Skin of body (tissue), 2 donors: Measurements from ENCODE around the gene COL17A1.

DNA sequence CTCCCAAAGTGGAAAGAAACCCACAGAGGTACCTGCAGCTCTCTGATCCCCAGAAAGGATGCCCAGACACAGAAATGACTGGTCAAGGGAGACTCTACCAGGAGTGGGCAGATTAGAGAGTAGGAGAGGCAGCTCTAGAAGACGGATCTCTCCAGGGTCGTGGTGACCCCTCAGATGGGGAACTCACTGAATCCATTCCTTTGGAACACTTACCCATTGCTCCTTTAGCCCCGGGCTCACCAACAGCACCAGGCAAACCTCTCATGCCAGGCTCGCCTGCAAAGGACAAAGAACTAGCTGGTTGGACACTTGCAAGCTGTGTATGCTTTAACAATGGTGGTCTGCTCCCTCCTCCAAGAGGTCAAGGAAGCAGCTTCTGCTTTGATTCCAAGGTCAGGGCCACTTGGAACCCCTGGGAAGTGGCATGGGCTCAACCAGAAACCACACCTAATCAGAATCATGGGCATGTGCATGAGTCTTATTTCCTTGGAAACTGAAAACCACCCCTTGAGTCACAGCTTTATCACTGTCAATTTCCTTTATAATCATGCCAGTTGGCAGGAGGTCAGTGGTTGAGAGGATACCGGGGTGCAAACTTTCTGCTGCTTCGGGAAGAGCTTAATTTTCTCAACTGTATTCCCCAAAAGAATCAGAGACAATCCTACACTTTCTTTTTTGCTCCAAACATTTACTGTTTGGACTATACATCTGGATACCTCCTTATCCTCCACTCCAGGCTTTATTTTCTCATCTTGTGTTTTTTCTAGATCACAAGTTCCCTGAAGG lies 36.3 kb downstream of the COL17A1 start:
- RAMPAGE, long total RNA, result no peak

- RAMPAGE, long total RNA, result no peak
Measured at GRCh38 chr10:104064269-104064701, 21.4 kb downstream of the COL17A1 start.

- RAMPAGE, long total RNA, result no peak
Measured at GRCh38 chr10:104085476-104086330, at the start of gene COL17A1. COL17A1 (minus strand) TSS chr10:104085880.

DNA sequence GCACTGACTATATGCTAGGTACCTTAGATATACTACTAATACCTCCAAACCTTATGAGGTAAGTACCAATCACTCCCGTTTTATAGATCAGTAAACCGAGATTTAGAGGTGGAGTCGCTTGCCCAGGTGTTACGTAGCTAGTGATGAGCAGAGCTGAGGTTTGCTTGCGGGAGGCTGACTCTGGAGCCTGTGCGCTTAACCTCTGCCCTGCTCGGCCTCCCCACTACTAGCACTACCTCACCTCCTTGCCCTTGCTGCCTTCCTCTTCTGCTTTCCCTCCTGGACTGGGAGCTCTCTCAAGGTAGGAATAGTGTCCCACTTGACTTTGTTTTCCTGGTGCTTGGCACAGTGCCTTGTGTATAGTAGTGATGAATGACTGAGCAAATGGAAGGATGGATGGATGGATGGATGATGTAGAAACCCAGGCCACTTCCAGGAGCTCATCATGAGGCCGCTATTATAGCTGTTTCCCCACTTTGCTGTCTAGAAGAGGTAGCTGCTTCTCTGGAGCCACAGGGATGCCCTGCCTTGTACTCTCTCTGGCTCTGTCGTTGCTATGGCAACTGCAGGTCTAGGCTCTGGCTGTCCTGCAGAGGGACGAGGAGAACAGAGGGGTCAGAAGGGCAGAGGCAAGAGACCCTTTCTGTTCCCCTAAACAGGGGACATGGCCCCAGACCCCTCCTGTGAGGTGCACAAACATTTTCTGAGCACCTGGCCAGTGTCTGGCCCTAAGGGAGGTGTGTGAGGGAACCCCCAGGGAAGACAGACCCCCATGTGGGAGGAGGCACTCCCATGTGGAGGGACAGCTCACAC lies 31.6 kb downstream of the ITPRIP start:
- RAMPAGE, long total RNA, result no peak

DNA sequence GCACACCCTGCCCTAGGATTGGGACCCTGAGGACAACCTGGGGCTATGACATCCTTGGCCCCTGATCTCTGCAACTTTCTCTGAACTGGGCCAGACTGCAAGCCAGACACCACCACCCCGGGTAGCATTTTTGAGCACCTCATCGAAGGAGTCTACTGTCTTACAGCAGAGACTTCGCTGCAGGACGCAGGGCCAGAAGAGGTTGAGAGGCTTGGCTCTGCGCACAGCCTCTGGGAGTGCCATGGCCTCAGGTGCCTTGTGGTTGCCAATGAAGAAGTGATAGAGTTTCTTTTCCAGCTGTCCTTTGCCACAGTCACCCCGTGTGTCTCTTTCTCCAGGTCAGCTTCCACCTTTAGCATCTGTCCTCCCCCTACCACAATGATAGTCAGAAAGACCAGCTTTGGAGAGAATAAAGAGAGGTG lies 25.1 kb downstream of the ITPRIP start:
- RAMPAGE, long total RNA, result no peak

DNA sequence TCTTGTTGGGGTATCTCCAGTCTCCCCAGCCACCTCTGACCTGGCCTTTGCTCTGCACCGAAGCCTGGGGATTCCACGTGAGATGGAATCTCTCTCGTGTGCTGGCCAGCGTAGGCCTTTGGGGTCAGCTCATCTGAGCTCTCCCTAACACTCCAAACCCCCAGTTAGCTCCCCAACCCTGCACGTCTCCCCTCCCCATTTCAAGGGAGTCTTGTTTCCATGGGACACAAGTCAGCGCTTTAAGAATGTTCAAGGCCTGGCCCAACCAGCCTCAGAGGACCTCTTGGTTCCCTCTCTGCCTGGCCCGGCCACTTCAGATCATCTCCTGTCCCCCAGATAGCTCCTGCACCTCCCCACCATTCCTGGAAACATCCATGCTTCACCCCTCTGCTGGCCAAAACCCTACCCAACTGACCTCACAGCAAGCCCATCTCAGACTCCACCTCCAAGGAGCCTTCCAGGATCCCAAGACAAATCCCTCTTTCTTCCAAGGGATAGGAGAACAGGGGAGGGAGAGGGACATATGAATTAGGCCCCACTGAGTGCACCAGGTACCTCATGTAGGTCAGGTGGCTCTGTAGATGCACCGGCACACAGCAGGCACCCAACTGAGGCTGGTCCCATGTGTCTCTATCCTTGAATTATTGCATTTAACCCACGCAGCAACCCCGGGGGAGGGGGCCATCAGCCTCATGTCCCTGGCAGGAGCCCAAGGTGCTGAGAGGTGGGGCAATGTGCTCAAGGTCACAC lies 11.0 kb downstream of the ITPRIP start:
- RAMPAGE, long total RNA, result no peak

DNA sequence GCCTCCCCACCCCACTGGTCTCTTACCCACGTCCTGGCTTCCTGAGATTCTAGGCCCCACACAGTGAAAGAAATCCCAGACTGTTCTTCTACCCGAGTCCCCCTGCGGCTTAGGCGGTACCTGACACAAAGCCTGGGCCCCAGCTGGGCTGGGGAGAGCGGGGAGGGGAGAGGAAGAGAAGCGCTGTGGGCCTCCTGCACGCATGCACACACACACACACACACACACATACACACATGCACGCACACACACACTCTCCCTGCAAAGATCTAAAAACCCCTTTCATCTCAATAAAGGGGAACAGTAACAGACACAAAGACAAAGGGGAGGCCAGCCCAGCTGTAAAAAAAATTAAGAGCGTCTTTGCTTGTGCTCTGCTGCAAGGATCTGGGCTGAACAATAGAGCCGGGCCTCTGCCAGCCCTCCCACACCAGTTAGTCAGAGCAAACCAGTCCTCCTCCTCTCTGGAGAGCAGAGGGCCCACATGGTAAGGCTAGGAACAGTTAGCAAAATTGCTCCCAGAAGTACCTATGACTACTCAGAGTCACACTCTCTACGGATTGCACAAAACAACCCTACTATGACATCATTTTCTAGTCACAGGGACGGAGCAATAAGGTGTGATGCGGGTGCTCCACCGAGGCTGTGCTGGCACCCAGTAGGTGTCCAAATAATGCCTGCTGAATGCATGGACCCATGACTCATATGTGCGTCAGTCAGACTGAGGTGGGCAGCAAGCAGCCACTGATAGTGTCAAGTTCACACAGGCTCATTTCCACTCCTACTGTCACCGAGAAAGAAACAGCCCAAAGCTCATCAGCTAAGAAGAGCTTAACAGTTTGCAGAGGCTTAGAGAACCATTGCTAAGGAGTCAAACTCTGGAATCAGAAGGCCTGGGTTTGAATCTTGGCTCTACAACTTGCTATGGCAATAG lies 9.2 kb downstream of the ITPRIP start:
- RAMPAGE, long total RNA, result no peak

GRCh38 chr10:104333793-104334415 lies 4.4 kb downstream of the ITPRIP start:
- RAMPAGE, long total RNA, result no peak

DNA sequence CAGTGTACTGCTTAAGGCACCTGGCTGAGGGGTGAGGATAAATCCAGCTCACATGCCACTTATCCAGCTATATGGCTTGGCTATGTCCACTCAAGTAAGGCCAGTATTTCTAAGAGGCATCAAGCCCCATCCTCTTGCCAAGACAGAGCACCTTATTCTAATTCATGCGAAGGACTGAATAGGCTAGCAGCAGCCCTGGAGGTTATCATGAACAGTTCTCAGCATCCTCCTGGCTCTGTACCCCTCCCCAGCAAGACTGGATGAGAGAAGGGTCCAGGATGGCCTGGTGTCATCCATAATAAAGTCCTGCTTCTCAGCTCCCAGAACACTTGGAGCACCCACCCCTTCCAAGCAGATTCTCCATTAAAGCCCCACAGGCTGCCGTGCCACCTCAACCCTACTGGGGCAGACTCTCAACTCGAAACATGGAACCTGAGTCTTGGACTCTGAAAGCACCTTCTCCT lies 2.2 kb downstream of the ITPRIP start:
- RAMPAGE, long total RNA, result no peak

- RAMPAGE, long total RNA, result no peak
Measured at GRCh38 chr10:105951968-105952537, 1212.5 kb downstream of the SORCS1 start.

DNA sequence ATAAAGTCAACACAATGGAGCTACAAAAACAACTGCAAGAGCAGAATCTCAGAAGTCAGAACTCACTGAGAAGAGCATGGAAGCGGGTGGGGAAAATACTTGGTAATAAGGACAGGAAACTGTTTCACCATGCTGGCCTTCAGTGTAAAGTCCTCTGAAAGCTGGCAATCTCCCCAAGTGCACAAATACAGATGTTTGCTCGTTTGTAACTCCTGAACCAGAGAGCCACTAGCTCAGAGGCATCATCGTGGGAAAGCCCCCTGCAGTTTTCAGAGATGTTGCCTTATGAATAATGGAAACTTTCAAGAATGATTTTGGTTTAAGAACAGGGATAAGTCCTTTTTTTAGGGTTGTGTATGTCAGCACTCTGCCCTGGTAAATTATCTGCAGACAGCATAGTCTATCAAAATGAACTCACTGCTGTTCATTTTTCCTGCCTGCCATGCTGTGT lies 233.1 kb downstream of the SORCS1 start:
- RAMPAGE, long total RNA, result no peak

GRCh38 chr10:107913564-107914311 lies 749.2 kb upstream of the SORCS1 start:
- RAMPAGE, long total RNA, result no peak

DNA sequence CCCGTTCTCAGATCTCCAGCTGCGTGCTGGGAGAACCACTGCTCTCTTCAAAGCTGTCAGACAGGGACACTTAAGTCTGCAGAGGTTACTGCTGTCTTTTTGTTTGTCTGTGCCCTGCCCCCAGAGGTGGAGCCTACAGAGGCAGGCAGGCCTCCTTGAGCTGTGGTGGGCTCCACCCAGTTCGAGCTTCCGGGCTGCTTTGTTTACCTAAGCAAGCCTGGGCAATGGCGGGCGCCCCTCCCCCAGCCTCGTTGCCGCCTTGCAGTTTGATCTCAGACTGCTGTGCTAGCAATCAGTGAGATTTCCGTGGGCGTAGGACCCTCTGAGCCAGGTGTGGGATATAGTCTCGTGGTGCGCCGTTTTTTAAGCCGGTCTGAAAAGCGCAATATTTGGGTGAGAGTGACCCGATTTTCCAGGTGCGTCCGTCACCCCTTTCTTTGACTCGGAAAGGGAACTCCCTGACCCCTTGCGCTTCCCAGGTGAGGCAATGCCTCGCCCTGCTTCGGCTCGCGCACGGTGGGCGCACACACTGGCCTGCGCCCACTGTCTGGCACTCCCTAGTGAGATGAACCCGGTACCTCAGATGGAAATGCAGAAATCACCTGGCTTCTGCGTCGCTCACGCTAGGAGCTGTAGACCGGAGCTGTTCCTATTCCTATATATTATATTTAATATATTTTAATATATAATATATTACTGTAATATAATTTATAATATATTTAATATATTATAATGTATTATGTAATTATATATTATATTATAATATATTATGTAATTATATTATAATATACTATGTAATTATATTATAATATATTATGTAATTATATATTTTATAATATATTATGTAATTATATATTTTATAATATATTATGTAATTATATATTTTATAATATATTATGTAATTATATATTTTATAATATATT lies 1151.2 kb upstream of the SORCS1 start:
- RAMPAGE, long total RNA, result no peak

DNA sequence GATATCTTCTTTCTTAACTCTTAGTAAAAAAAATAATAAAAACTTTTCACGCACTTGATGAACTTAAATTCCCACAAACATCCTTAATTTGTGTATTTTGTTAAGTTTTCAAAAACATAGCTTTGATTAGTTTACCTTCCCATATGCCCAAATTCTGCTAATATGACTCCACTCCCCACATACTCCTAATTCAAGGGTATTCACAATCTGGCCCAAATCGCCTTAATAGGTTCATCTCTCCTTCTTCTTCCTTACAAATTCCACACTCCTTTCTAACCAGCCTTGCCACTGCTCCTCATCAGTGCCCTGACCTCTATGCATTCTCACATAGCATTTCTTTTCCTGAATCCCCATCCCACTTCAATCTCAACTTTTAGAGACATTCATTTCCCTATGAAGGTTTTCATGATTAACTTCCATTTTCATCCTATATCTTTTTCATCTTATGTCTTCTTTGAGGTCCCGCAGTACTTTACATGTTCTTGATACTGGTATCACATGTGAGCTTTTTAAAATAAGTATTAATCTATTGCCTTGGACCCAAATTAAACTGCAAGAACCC lies 779.0 kb downstream of the XPNPEP1 start:
- RAMPAGE, long total RNA, result no peak

DNA sequence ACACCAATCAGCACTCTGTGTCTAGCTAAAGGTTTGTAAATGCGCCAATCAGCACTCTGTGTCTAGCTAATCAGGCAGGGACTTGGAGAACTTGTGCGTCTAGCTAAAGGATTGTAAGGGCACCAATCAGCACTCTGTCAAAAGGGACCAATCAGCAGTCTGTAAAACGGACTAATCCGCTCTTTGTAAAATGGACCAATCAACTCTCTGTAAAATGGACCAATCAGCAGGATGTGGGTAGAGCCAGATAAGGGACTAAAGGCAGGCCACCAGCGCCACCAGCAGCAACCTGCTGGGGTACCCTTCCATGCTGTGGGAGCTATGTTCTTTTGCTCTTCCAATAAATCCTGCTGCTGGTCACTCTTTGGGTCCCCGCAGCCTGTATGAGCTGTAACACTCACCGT lies 223.5 kb downstream of the XPNPEP1 start:
- RAMPAGE, long total RNA, result no peak

- RAMPAGE, long total RNA, result no peak
Measured at GRCh38 chr10:109892657-109893309, 30.5 kb downstream of the XPNPEP1 start.

DNA sequence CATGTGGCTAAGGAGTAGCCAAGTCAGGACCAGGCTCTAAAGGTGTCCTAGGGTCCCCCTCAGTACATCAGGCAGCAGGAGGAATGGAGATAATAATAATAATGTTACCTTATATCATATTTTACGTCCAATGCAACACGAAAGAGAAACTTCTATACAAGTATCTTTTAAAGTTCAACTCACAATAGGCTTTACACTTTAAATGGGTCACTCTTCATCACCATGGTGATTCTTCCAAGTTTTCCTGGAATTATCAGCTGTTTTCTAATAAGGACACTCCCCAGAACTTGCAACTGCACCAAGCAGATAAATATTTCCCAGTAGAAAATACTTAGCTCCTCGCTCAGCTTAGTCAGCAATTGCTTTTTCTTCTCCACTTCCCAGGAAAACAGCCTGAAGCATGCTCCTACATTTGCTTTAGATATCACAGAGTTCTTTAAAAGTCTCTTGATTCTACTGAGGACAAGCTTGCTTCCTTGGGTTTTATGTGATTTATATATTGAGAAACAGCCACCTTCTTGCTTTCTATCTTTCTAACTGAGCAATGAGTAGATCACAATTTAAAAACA lies 25.7 kb upstream of the ADD3 start:
- RAMPAGE, long total RNA, result no peak

DNA sequence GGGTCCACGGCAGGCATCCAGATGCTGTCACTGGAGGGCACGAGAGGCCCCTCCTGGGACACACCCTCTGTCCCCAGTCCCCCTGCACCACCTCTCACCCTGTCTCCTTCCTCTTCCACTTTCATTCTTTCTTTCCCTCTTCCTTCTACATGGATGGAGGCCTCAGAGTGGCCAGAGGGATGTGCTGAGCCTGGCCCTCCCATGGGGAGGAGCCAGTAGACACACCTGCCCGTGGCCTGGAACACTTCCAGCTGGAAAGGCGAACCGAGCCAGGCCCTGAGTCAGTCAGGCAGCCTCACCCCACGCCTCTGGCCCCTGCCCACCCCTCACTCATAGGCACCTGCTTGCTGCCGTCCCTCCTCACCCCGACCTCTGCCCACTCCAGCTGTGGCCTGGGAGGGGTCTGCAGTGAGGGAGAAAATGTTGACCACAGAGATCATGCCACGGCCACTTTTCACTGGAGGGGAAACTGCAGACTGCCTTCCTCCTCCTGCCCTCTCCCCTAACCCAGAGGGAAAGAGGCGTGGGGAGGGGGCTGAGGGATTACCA lies 55.9 kb upstream of the MXI1 start:
- RAMPAGE, long total RNA, result no peak

DNA sequence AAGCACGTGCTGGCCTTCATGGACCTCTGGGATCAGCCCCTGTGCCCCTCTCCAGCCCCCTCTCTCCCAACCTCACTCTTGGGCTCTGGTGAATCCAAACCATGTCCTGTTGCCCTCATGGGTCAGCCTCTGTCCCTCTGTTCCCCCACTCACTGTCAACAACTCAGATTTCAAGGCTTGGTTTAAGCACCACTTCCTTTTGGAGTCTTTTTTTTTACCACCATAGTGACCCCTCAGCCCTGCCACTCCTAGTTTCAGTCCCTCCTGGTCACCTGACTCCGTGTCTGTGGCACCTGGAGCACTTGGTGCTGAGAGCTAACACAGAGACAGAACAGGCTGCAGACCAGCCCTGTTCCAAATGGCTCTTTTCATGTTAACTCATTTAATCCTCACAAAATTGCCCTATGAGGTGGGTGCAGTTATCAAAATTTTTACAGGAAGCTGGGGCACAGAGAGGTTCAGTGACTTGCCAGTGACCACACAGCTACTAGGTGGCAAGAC lies 53.5 kb upstream of the SMNDC1 start:
- RAMPAGE, long total RNA, result no peak

DNA sequence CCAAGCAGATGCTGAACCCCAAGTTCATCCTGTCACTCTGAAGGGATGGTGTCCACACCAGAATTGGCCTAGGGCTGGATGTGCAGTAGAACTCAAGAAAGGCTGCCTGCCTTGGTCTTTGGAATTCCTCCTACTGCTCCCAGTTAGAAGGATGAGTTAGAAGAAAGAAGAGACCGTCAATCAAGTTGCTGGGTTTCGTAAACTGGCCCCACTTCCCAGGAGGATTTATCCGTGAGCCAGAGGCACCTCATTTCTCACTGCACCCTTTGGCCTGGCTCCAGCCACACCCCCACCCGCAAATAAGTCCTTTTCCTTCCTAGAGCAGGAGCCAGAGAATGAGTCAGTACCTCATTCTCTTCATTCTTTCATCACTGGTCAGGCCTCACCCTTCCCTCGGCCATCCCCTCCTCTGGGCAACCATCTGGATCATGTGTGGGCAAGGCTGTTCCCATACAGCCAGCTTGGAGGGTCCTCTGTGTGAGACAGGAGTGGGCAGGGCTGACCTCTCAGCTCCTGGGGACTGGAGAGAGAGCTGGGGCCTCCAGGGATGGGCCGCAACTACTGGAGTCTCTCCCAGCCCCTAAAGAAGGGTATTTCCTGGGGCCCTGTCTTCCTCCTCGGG lies 87.3 kb upstream of the DUSP5 start:
- RAMPAGE, long total RNA, result no peak